WTC11 (cell line): Measurements from ENCODE around the genes TRIM31, C6orf136 and TUBB.

- PRO-cap = bidirectional peak, plus-strand start at chr6:29753163, minus-strand start at chr6:29753055
Observed at GRCh38 chr6:29752156-29753524, 29.4 kb downstream of the HLA-F start.

- PRO-cap = no peak
Observed at GRCh38 chr6:29943641-29943954, 1.3 kb downstream of the HLA-A start.

- PRO-cap = no peak
Observed at GRCh38 chr6:30100374-30101310, 12.2 kb downstream of the TRIM31 start.

DNA sequence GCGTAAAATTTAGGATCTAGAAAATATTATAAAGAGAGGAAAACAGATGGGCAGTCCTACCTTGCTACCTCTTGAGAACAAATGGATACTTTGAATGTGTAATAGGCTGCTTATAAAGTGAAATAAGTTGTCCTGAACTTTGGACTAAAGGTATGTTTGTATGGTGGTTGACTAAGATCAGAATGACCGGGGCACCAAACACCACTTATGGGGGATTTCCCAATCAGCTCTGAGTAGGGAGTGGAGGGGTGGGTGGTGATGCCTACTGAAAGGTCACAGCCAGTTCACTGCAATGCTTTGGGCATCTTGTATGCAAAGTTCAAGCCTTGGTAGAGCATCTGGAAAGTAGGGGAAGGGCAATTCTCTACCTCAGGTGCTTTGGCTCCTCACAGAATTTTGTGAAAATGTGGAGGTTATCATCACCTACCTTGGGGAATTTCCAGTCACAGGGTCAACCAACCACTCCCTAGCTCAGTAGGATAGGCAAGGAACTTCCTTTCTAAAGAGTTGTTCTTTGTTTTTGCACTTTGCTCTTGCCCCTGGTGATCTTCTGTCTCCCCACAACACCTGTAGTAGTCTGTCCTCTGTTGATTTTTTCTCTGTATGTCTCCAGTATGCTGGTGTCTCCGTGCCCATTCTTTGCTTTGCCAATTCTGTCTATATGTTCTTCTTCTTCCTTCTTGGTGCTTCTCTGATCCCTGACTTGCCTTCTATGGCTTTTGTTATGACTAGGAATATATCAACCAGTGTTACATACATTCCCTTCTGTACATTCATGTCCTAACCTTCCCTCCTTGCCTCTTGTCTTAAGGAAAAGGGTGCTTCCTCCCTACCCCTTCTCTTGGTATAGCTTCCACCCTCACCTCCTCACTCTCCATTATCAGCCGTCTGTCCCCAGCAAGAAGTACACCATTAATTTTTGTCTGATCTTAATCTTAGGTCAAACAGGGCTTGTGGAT lies at the start of gene TRIM31:
TSS of gene TRIM31 (minus strand) at position 87 of the 959 bp plus-strand sequence.
- PRO-cap = no peak

- PRO-cap = no peak
Observed at GRCh38 chr6:30130215-30130618, 5.7 kb upstream of the TRIM40 start.

DNA sequence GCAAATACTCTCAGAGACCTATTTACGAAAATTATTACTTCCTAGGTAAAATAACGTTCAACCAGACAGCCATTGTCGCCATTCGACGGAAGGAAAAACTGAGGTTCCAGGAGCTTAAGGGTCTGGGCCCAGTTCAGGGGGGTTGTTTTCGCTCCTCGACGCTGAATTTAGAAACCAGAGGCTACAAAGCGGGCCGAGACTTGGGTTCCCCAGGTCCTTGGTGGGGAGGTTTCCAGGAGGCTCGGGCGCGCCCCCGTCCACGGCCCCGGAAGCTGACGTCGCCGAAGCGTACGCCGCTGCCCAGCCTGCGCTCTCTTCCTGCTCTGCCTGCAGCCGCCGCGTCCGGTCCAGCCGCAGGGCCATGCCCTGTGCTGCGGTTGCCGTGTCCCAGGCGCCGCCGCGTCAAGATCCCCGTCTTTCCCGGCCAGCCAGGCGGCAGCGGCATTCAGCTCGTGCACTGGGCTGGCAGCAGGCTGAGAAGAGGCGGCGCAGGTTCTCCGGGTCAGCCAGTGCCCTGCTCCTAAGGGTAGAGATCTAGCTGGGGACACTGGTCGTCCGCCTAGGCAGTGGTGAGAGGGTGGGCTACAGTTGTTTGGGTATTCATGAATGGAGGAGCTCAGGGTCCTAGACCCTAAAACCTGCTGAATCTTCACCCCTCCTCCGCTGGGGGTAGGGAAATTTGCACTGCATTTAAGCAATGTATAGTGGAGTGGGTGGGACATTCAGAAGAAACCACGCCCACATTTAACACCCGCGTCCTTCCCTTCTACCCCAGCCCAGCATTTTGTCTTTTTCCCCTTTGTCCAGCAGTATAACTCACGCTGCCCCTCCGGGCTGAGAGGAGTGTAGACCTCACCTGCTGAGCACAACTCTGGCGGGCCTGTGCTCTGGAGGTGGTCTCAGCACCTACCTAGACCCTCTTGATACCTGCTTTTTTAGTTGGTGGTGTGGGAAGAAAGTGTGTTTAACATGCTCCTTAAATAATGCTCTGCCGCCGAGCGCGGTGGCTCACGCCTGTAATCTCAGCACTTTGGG lies 1.0 kb upstream of the TRIM26 start:
- PRO-cap = bidirectional peak, plus-strand start at position 444 of the sequence, minus-strand start at position 370 of the sequence; unidirectional peak, minus-strand start at position 665 of the sequence

DNA sequence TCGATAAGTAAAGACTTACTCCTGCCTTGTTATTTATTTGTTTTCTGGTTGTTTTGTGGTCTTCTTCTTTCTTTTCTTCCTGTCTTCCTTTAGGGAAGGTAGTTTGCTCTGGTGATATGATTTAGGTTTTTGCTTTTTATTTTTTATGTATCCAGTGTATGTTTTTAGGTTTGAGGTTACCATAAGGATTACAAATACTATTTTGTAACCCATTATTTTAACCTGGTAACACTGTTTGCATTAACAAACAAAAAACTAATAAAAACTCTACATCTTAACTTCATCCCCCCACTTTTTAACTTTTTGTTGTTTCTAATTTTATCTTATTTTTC lies 41.2 kb upstream of the TRIM39 start:
- PRO-cap = no peak

DNA sequence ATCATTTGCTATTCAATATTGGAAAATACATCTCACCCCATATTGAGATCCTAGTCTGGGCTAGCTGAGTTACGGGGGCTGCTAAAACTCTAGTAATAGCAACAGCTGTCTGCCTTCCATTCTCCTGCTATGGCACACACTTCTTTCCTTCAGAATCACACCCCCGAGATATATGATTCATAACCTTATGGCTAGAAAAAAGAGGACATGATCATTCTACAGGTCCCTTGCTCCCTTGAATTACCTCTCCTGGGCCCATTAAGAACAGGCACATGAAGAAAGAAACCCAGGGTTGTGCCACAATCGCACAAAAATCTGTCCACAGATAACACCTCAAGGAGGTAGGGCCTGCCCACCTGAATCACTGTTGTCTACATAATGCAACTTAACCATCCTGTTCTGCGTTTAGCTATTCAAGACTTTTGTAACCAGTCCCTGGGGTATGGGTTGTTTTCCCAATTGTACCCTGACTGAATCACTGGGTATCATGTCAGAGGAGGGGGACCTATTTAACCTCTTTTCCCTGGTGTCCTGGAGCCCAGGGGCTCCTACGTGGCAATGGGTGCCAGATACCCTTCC lies 19.6 kb upstream of the TRIM39 start:
- PRO-cap = no peak

- PRO-cap = no peak
Observed at GRCh38 chr6:30500465-30501269, 11.4 kb downstream of the HLA-E start.

GRCh38 chr6:30550145-30551294 lies 5.8 kb downstream of the GNL1 start:
- PRO-cap = no peak

DNA sequence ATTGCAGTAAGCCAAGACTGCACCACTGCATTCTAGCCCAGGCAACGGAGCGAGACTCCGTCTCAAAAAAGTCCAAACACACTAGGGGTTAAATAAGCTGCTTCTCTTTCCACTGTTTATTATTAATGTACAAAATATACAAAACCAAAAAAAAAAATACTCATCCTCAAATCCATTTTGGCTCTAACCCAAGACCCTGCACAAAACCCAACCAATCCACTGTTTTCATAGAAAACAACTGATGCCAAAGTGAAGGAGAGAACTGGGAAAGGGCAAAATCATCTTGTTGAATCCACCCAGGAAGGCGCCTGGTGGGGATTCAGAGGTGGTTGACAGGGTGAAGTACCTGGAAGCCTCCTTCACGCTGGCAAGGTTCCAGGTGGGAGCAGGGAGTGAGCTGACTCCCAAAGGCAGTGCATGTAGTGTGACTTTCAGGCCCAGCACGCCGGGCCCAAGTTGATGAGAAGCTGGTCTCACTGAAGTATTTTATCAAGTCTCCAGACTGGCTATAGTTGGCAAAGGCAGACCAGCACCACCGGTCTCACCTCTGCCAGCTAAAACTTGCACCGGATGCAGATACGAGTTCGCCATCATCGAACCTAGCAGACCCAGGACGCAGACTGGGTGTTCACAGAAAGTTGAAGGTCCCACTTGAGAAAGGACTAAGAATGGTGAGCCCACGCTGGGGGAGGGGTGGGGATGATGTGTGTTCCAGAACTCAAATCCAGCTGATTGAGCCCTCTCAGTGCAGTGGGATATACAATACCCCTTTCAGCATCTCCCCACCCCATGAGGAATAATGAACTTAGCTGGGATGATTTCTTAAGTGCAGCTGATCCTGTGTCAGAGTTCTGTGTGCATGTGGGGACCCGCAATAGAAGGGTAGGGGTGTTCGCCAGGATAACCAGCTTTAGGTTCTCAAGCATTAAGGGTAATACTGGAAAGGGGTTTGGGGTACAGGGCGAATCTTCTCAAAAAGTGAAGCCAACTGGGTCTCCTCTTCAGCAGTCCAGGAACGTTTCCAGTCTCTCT lies 16.4 kb downstream of the PPP1R10 start:
- PRO-cap = no peak

DNA sequence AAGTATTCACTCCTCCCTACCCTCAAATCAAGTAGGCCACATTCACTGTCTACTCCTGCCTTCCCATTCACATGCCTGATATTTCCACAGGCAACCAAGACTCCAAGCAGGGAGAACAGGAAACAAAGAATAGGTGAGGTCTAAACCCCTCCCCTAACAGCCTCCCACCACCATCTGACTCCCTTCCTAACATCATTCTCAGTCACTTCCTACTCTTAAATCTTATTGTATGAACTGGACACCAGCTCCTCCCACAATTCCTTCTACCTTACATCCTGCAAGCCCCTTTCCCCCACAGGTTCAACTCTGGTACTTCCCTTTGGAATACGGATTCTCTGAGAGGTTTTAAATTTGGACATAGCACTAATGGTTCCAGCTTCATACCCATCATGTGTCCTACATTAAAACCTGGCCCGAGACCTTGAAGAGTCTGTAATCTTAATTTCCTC lies 932 bp upstream of the C6orf136 start:
- PRO-cap = no peak

GRCh38 chr6:30646830-30647644 lies at the start of gene C6orf136:
C6orf136 (plus strand) TSS chr6:30647133.
- PRO-cap = bidirectional peak, plus-strand start at chr6:30647456, minus-strand start at chr6:30647291

- PRO-cap = no peak
Observed at GRCh38 chr6:30687095-30687726, 766 bp upstream of the PPP1R18 start.

- PRO-cap = bidirectional peak, plus-strand start at chr6:30719886, minus-strand start at chr6:30719881; bidirectional peak, plus-strand start at chr6:30720357, minus-strand start at chr6:30719994
Observed at GRCh38 chr6:30719677-30720695, at the start of gene TUBB. TUBB (plus strand) TSS chr6:30720352.

- PRO-cap = no peak
Observed at GRCh38 chr6:30724022-30724596, 4.0 kb downstream of the TUBB start.

DNA sequence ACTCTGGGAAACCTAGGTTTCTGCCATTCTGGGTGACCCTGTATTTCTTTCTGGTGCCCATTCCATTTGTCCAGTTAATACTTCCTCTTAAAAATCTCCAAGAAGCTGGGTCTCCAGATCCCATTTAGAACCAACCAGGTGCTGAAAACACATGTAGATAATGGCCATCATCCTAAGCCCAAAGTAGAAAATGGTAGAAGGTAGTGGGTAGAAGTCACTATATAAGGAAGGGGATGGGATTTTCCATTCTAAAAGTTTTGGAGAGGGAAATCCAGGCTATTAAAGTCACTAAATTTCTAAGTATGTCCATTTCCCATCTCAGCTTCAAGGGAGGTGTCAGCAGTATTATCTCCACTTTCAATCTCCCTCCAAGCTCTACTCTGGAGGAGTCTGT lies 4.4 kb downstream of the TUBB start:
- PRO-cap = no peak

- PRO-cap = no peak
Observed at GRCh38 chr6:30730332-30731260, 10.4 kb downstream of the TUBB start.

- PRO-cap = no peak
Observed at GRCh38 chr6:30840553-30841037, 43.7 kb upstream of the DDR1 start.

- PRO-cap = unidirectional peak, minus-strand start at chr6:30913332
Observed at GRCh38 chr6:30913276-30913560, 820 bp upstream of the VARS2 start.